Hepatocyte (in vitro differentiated cells and primary cell): ENCODE results near the genes CD80 and POPDC2.

DNA sequence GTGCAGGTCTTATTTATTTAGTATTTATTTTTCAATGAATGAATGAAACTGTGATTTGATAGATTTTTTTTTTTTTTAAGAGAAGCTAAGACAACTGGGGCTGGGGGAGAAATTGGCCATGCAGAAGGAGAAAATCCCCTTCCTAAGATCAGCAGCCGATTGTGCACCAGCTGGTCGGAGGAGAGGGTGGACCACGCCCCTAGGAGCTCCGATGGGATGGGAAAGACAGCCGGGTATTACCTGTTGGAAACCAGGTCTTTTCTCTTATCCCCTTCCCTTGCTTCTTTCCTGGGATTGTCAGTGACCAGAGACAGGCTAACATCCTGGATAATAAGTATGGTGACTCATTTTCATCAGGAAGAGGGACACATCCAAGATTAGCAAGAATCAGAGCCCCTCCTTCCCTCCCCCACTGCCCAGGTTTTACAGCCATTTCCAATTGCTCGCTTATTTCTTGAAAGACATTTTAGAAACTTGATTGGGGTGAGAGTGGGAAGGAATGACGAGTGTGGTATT lies 986 bp downstream of the GAP43 start:
- RAMPAGE, long total RNA, result no peak
- RRBS, result no CpG with 5 or more reads among the region's 7 CpGs

DNA sequence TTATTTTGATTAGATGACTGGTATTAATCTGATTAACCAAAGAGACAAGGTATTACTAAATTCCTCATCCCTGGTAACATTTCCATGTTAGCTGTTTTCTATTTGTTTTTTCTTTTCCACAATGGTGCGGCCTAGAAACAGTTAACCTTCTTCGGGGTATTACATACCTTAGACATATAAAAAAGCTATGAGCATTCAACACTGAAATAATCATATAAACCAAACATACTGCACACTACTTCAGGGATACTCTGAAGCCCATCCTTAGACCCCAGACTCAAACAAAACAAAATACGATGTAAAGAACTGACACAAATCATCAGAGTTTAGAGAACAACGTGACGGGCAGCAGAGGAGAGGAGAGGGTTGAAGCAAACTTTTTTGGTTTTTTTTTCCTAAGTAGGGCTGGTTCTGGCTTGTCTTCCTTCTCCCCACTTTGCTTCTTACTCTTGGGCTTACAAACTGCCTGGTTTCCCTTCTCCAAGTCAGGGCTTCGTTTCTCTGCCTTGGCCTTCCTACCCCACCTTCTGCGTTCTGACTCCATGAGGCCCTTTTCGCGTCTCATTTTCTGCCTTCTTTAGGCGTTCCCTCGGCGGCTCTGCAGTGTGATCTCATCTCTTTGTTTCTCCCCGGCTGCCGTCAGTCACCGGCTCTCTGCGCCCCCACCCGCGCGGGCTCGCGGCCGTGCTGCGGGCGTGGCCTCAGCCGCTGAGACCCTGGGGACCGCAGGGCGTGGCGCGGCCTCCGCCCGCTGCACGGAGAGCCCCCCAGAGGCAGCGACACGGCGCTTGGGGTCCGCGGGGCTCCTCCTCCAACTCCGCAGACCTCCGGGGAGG lies 34.8 kb downstream of the GAP43 start:
- RAMPAGE, long total RNA, result no peak
- RRBS, result no CpG with 5 or more reads among the region's 39 CpGs

DNA sequence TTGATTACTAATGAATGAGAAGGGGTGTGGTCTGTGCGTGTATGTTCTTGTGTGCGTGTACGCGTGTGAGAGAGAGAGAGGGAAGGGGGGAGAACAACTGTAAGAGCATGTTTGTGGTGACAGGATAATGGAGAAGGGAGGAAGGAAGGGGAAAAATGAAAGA lies 161.4 kb downstream of the GAP43 start:
- RAMPAGE, long total RNA, result no peak
- RRBS, result no CpG with 5 or more reads among the region's 4 CpGs

DNA sequence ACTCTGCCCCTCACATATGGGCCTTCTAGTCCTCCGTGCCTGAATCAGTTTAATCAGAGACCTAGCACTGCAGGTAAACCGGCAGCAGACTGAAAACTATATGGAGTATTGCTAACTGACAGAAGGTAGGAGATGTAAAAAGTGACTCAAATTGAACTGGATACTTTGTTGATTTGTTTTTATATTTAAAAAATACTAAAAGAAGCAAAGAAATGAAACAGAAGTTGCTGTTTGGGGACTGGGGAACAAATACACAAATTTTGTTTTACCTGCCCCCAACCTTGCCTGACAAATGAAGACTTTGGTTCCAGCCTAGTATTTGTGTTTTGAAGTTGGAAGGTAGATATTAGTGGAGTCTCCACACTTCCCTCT lies 230.0 kb downstream of the IGSF11 start:
- RAMPAGE, long total RNA, result no peak
- RRBS, result no CpG with 5 or more reads among the region's 2 CpGs

- RAMPAGE, long total RNA, result no peak
- RRBS, result no CpG with 5 or more reads among the region's 3 CpGs
Observed at GRCh38 chr3:118991840-118992247, 42.8 kb downstream of the IGSF11 start.

GRCh38 chr3:119223770-119224356 lies 16.8 kb downstream of the B4GALT4 start:
- RAMPAGE, long total RNA, result no peak
- RRBS, result no CpG with 5 or more reads among the region's 9 CpGs

- RAMPAGE, long total RNA, result no peak
- RRBS, result no CpG with 5 or more reads among the region's 4 CpGs
Observed at GRCh38 chr3:119349175-119350058, 55.2 kb downstream of the ARHGAP31 start.

DNA sequence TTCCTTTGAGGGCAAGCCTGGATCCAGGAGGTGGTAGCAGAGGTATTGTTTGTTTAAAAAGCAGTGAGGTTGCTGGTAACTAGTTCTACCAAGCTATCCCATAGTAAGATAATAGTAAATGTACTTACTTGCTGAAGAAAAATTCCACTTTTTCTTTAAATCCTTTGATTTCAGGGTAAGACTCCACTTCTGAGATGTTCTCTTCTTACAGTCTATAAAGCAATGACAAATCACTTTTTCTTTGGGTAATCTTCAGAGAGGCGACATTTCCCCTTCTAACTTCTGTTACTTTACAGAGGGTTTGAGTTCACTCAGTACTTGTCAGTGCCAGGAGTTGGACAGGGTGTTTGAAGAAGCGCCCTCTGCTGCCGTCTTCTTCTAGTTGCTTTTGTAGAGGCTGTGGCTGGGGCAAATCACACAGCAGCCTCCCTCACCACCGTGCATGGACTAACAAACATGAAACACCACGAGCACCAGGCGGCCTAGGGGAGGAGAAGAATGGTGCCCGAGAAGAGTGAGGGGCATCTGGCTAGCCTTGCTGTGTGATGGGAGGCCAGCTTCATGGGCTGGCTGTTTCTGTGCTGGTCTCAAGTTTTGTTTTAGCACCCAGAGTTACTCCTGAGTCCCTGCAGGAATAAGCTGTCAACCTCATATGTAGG lies at the start of gene CD80:
CD80 (minus strand) TSS at position 303 of the 659 bp plus-strand sequence.
- RAMPAGE, long total RNA, result no peak
- RRBS, result no CpG with 5 or more reads among the region's 7 CpGs

GRCh38 chr3:119562744-119563278 lies 3.4 kb upstream of the CD80 start:
- RAMPAGE, long total RNA, result no peak
- RRBS, result no CpG with 5 or more reads among the region's 4 CpGs

DNA sequence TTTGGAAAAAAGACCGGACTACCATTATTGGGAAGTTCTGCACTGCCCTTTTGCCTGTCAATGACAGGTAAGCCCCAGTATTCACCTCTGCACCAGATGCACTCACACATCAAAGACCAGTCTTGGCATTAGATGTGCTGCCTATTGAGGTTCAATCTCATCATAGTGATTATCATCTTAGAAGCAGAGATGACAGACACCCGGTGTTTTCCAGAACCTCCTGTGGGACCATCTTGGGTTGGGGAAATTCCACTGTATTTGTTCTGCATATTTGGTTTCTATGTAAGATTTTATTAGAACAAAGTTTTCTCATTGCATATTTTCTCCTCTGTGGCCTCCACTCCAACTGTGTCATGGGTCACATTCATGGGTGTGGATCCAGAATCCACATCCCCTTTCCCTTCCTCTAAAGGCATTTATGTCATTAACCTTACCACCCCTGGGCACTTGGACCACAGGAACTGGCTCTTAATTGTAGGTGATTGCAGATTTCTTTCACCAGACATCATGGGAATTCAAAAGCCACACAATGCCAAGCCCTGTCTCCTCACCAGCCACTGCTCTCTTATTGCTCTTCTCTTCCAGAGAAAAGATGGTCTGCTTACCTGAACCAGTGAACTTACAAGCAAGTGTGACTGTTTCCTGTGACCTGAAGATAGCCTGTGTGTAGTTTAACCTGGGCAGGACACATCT lies 31.3 kb downstream of the PLA1A start:
- RAMPAGE, long total RNA, result no peak
- RRBS, result no CpG with 5 or more reads among the region's 2 CpGs

GRCh38 chr3:119660355-119661307 lies at the start of gene POPDC2:
TSS of gene POPDC2 (minus strand) at chr3:119660589.
- RAMPAGE, long total RNA, result no peak
- RRBS, result no CpG with 5 or more reads among the region's 11 CpGs

DNA sequence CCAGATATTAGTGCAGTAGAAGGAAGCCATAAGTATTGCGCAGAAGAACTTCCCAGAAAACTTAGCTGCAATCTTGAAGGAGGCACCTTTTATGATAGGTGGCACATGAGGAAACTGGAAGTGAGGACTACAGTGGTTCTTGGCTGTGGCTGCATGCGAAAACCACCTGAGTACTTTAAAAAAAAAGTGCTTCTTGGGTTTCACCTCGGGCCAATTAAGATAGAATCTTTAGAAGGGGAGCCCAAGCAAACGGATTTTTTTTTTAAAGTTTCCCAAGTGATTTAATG lies 12.5 kb upstream of the NR1I2 start:
- RAMPAGE, long total RNA, result no peak
- RRBS, result no CpG with 5 or more reads among the region's 4 CpGs

DNA sequence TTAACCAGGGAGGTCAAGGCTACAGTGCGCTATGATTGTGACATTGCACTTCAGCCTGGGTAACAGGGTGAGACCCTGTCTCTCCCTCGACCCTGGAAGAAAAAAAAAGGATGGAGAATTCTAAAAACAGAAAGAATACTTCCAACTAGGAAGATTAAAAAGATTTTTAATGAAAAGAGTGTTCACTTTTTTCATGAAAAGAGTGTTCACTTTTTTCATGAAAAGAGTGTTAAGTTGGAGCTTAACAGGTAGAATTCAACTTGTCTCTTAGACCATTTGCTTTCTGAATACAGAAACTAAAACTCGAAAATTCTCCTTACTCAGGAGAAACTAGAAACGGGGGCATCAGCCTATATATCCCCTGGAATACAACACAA lies 135.7 kb downstream of the GSK3B start:
- RAMPAGE, long total RNA, result no peak
- RRBS, result no CpG with 5 or more reads among the region's 4 CpGs

- RAMPAGE, long total RNA, result no peak
- RRBS, result no CpG with 5 or more reads among the region's 1 CpG
Observed at GRCh38 chr3:119996282-119996973, 97.8 kb downstream of the GSK3B start.

DNA sequence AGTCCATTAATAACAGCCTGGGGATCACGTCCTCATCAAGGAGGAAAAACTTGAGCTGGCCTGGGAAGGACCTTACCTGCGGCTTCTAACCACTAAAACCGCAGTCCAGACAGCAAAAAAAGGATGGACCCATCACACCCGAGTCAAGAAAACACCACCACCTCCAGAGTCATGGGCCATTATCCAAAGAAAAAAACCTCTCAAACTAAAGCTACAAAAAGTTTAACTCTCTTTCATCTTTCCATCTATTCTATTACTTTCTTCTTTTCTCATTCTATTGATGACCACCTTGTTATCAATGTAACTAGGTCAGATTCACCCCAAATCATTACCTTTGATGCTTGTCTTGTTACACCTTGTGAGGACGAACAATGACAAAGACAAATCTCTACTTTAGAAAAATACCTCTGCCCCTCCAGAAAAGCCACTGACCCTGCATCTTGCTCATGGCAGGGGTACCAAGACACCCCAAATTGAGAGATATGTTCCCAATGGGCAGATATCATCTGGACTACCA lies 51.1 kb downstream of the GSK3B start:
- RAMPAGE, long total RNA, result no peak
- RRBS, result no CpG with 5 or more reads among the region's 5 CpGs

DNA sequence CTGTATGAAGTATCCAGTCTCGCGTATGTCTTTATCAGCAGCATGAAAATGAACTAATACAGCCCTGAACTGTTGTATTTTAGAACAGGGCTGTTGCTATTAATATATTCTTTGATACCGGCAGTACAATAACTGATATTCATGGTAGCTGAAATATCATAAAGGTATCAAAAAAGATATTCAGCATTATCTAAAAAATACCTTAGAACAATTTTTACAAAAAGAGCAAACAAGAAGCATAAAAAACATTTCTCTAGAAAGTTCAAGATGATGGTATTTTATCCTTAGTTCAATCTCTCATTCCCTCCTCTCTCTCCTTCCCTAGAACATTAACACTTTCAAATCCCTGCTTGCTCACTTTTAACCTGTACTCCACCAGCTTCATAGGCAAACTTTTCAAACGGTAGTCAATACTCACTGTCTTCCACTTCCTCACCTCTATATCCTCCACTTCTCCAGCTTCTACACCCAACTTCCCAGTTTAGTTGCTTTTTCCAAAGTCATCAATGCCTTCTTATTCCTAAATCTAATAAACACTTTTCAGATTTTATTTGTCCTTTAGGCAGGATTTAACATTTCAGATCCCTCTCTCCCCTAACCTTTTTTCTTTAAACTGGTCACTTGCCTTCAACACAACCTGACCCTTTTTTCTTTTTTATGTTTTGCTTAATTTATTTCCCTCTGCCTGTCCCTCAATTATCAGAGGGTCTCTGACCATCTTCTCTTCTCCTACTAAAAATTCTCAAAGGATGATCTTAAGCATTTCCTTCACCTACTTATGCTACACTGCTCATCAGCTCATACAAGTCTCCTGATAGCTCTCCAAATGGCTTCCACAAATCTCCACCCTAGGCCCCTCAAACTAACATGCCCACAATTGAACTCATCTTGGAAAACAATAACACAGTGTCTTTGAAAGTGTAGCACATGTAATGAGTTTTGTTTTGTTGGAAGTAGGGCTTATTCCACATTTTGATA lies 40.0 kb downstream of the GSK3B start:
- RAMPAGE, long total RNA, result no peak
- RRBS, result no CpG with 5 or more reads among the region's 4 CpGs

GRCh38 chr3:120395600-120396159 lies 46.5 kb upstream of the LRRC58 start:
- RAMPAGE, long total RNA, result no peak
- RRBS, result no CpG with 5 or more reads among the region's 3 CpGs

DNA sequence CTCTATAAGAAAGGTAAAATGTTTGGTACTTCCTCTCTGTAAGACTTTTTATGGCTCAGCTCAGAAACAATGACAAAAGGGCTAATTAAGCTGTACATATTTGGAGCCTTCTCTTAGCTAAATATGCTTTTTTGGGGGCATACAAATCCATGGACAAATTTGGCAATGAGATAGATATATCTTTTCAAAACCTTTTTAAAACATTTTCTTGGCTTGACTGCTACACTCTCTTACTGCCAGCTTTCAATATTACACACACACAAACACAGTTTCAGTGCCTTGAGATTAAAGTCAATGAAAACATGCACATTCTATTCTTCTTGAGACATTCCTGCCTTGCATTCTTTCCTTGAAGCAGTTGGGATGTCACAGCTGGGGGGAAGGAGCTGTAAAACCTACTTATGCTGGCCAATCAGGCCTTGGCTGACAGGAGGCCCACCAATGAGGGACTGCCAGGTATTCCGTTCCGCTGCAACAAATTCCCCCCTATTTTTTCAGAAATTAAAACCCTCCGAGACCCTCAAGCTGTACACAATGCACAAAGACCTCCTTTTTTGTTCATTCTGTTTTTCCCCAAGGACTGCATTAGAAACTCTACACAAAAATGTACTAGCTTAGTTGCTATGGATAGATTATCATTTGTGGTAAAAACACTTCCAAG lies 18.7 kb downstream of the FSTL1 start:
- RAMPAGE, long total RNA, result no peak
- RRBS, result no CpG with 5 or more reads among the region's 3 CpGs

- RAMPAGE, long total RNA, result no peak
- RRBS, result no CpG with 5 or more reads among the region's 3 CpGs
Observed at GRCh38 chr3:120597148-120597585, 1.0 kb downstream of the NDUFB4 start.

DNA sequence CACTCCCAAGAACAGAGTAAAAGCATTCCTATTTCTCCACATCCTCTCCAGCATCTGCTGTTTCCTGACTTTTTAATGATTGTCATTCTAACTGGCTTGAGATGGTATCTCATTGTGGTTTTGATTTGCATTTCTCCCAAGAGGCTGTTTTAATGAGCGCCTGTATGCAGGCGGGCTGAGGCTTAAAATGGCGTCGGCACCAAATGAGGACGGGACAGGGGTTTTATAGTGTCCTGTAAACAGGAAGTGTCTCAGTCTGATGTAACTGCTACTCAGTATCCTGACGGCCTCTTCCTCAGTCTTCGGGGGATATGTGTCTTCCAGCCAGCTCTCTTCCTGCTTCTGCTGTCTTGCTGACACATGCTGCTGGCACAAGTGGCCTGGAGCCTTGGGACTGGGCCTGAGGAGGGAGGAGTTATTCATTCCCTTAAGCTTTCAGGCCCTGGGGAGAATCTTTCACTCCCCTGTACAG lies 19.6 kb downstream of the NDUFB4 start:
- RAMPAGE, long total RNA, result no peak
- RRBS, result no CpG with 5 or more reads among the region's 7 CpGs